Left cardiac atrium (tissue), 1 donor: ENCODE measurements around a stretch of chr14.

- PRO-cap: no peak
Observed at GRCh38 chr14:64997211-64998023, 10.7 kb downstream of the FNTB start.

- PRO-cap: no peak
Observed at GRCh38 chr14:65118184-65118922, 16.0 kb upstream of the MAX start.

GRCh38 chr14:65229524-65230597 is 127.5 kb upstream of the MAX start:
- PRO-cap: bidirectional peak, plus-strand start at chr14:65229822, minus-strand start at chr14:65229805

- PRO-cap: no peak
Observed at GRCh38 chr14:65236396-65236770, 134.1 kb upstream of the MAX start.

DNA sequence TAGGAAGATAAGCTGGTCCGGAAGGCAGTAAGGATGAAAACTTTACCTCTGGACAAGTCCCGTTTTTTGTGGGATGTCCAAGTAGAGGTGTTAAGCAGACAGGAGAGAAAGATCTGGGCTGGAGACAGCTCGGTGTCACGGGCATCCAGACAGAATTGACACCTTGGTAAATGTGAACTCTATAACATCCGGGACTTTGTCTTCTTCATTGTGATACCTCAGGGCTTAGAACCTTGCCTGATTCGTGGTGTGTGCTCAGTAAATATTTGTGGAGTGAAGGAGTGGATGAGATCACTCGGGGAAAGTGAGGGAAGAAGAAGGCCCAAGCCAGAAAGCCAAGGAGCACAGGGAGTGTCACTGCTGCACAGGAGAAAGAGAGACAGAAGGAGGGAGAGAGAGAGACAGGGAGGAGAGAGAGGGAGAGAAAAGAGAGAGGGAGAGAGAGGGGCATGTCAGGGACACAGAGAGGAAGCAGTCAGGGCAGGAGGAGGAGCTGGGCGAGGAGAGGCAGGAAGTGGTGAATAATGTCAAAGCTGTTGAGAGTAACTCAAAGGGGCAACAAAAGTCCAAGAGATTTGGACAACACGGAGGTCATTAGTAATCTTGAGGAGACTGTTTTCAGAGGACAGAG is 141.5 kb upstream of the MAX start:
- PRO-cap: no peak

- PRO-cap: no peak
Observed at GRCh38 chr14:65254912-65255313, 152.6 kb upstream of the MAX start.

GRCh38 chr14:65318461-65319079 is 94.0 kb upstream of the FUT8 start:
- PRO-cap: no peak

DNA sequence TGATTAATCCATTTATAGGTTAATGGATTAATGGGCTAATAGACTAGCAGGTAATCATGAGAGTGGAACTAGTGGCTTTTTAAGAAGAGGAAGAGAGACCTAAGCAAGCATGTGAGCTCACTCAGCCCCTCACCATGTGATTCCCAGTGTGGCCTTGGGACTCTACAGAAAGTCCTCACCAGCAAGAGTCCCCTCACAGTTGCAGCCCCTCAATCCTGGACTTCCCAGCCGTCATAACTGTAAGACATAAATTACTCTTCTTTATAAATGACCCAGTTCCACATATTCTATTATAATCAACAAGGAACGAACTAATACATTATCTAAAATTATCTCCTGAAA is 60.7 kb upstream of the FUT8 start:
- PRO-cap: no peak

DNA sequence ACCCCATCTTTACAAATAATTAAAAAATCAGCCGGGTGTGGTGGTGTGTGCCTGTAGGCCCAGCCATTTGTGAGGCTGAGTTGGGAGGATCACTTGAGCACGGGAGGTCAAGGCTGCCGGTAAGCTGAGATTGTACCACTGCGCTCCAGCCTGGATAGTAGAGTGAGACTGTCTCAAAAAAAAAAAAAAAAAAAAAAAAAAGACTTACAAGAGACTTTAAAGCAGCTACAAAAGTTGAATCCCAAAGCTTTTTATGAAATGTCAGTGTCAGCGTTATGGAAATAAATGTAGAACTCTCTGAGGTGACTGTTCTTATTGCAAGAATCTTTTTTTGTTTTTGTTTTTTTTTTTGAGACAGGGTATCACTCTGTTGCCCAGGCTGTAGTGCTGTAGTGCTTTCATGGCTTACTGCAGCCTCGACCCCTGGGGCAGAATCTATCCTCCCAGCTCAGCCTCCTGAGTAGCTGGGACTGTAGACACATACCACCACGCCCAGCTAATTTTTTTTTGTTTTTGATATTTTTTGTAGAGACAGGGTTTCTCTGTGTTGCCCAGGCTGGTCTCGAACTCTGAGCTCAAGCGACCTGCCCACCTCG is 17.3 kb downstream of the FUT8 start:
- PRO-cap: no peak

- PRO-cap: no peak
Observed at GRCh38 chr14:65962576-65962859, 523.7 kb upstream of the CCDC196 start.

GRCh38 chr14:66108501-66108855 is 377.7 kb upstream of the CCDC196 start:
- PRO-cap: no peak

GRCh38 chr14:66496062-66497095 is 10.2 kb downstream of the CCDC196 start:
- PRO-cap: no peak

- PRO-cap: no peak
Observed at GRCh38 chr14:66746430-66746724, 238.4 kb downstream of the GPHN start.

DNA sequence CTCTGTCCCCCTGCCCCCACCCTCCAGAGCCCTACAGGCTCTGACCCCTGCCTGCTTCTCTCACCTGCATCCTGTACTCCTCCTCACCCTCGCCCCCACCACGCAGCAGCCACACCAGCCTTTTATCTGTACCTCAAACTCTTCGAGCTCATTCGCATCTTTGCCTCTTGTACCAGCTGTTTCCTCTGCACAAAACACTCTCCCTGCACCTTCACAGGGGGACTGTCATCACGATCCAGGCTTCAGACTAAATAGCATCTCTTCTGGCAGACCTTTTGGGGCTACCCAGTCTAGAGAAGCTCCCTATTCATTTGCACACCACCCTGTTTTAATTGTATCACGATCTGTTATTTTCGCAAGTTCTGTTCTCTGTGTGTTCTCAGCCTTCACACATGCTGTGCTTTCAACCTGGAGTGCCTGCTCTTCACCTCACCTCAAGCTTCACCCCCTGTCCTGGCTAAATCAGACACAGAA is 24.1 kb downstream of the TMEM229B start:
- PRO-cap: no peak

DNA sequence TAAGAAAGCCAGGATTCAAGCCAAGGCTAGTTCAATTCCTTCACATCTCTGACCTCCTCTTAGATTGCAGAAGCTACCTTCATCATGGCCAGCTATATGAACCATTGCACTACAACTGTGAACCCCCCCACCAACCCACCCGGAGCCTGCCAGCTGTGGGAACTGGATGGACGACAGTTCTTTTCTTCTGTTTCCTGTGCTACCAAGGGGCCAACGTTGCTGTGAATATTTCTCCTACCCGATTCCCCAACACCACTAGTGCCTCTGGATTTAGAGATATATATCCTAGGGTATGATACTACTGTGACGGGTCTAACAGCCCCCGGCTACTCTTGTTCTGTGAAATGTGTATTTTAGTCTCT is 13.1 kb downstream of the PIGH start:
- PRO-cap: no peak

DNA sequence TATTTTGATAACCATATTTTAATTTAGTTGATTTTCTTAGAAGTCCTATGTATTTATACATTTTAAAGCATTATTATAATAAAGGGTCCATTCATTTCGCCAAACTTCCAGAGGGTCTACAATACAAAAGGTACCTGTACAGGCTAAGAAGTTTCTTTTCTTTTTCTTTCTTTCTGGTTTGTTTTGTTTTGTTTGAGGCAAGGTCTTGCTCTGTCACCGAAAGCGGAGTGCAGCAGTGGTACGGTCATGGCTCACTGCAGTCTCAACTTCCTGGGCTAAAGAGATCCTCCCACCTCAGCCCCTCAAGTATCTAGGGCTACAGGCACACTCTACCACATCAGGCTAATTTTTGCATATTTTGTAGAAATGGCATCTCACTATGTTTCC is 2.8 kb upstream of the PIGH start:
- PRO-cap: no peak

DNA sequence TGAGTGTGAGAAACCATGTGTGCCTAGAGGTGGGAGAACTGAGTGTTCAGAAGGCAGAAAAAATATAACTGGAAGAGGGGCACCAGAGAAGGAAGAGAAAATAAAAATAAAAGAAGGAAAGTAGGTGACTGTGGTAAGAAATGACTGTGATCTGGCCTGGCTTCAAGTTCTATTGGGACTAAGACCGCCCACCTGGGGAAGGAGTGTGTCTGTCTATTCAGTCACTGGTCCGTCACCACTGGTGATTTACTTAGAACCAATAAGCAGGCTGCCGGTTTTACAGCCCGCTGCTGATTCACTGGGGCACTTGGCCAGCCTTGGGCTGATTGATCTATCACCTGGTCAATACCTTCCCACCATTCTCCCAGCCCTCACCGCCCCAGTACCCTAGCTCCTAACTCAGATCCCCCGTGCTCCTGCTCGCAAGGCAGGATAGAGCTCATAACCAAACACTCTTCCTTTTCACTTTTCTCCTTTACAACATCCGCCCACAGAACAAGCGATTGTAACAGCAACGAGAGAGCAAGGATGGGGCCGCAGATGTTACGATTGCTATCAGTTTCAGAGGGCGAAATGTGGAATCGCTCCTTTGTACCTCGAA is 815 bp downstream of the RDH11 start:
- PRO-cap: no peak

GRCh38 chr14:67722237-67722822 is 20.6 kb downstream of the RDH12 start:
- PRO-cap: no peak

DNA sequence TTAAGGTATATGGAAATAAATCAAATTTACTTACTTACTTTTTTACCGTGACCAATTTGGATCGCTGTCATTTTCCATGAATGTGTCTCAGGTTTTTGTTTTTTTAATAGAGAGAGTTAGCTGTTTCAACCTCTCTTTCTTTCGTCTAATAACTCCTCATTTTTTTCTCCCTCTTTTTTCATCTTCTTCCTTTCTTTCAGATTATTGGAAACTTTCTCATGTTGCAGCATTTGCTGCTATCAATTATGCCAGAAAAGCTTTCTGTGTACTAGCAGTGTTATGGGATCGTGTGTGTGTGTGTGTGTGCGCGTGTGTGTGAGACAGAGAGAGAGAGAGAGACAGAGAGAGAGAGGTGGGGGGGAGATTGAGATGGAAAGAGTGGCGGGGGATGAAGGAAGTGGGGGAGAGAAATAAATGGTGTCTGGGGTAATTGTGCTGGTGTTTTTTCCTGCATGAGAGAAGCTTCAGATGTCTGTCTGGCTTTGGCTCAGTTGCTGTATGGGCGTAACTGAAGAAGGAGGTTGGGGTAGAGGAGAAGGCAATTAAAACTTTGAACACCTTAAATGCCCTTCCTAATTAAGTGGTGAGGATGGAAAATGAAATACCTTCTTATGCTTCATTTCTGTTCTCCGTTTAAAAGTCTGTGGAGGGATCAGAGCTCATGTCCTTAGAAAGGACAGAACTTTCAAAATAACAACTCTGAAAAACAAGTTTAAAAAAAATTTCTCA is 268.9 kb downstream of the RAD51B start:
- PRO-cap: no peak

- PRO-cap: no peak
Observed at GRCh38 chr14:68144116-68144808, 324.7 kb downstream of the RAD51B start.